ENCODE results near the gene NUP214.

DNA sequence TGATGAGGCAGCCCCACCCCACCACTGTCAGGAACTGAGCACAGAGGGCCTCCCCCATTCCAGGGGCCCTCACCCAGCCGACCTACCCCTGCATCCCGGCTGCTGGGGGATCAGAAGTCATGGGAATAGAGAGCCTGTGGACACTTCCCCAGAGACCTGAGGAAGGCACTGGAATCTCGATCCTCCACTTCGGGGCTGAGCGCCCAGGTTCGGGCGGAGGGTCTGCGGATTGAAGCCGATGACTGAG lies 198 bp downstream of the QRFP start:
- PRO-cap, result no peak

DNA sequence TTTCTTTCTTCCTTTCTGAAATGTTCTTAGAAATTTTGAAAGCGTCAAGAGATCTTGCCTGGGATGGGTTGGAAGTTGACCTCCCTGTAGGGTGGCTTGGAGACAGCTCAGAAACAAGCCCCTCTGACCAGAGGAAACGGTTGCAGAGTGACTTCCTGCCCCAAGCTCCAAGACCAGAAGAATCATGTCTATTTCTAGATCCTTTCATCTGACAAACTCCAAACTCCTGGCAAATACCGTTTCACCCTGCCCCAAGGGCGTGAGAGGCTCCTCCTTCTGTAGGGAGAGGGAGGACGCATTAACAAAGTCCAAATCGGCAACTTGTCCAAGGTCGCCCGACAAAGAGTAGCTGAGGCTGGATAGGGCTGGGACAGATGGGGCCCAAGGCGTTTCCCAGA lies 3.9 kb downstream of the FIBCD1 start:
- PRO-cap, result no peak

- PRO-cap, result no peak
These were observed 12.0 kb downstream of the LAMC3 start for GRCh38 chr9:131020915-131021515.

- PRO-cap, result unidirectional peak, minus-strand start at chr9:131125189; bidirectional peak, plus-strand start at chr9:131125596, minus-strand start at chr9:131125435
These were observed at the start of gene NUP214 for GRCh38 chr9:131125081-131125747. Gene NUP214 (plus strand): TSS chr9:131125586.

- PRO-cap, result no peak
These were observed 50.7 kb downstream of the FAM78A start for GRCh38 chr9:131225208-131226493.

DNA sequence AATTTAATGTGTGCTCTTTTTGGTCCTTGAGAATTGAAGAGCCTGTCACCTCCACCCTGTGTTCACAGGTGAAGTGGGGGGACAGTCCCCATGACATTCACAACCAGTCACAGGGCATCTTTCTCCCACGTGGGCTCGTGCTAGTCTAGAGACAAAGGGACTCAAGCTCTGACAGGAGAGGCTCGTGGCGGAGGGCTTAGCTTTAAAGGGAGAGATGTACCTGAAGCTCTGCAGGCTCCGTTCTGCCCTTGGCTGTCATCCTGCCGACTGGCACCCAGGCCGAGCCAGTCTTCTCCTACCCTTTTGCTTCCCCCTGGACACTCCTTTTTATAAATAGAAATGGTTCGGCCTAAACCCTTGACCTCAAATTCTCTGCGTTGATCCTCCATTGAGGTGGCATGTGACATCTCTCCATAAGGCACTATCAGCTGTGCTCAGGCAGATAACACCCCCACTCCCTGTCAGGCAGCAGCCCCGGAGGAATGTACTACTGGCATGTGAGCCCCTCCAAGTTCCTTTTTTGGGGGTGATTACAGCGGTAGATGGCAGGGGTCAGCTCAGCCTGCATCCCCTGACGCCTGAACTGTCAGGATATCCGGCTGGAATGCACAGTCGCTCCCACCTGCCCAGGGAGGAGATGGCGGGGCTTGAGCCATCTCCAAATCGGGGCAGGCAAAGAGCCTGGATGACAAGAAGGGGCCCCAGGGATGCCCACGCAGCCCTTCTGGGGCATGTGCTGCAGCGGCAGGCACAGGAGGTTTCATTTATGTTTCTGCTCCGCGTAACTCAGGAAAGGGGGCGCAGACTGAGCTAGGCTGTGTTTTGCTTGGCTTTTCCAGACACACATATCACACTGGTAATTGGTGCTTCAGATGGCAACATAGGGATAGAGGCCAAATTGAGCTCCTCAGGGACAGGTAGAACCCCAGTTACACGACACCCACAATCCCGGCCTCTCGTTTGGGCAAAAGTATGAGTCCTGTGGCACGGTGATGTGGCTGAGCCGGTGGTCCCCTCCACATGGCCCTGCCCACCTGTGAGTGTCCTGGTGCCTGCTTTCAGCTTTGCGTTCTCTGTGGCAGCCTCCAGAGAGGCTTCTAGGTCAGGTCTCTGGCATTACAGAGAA lies 40.8 kb downstream of the FAM78A start:
- PRO-cap, result no peak

DNA sequence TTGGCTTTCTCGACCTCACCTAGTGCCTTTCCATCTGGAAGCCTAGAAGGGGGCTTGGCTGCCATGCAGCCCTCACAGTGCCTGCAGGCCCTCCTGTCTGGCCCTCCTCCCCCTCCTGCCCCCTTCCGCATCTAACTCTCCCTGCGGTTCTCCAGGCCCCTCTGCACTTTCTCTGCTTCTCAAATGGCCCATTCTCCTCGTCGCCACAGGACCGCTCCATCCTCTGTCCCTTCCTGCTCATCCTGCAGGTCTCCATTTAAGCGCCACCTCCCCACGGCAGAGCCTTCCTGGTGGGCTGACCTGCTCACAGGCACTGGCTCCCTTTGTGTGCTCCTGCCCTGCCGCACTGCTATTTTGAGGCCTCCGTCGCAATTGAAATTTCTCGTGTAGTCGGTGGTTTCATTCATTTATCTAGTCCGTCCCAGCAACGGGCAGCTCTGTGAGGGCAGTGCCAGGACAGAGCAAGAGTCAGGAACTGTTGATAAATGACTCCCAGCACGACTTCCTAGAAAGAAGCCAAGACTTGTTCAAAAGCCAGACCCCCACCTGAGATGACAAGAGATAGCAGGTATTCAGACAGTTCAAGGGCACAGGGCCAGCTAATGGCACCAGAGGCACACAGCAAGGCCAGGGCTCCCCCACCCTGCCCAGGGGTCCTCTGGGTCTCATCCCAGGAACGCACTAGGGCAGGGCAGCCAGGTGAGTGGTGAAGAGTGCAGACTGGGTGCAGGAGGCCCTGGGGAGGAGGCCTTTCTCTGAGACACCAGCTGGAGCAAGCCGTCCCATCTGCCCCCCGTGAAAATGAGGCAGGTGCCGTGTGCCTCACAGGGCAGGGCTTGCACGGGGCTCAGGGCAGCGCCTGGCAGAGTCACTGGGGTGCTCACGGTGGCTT lies 37.1 kb downstream of the FAM78A start:
- PRO-cap, result no peak

DNA sequence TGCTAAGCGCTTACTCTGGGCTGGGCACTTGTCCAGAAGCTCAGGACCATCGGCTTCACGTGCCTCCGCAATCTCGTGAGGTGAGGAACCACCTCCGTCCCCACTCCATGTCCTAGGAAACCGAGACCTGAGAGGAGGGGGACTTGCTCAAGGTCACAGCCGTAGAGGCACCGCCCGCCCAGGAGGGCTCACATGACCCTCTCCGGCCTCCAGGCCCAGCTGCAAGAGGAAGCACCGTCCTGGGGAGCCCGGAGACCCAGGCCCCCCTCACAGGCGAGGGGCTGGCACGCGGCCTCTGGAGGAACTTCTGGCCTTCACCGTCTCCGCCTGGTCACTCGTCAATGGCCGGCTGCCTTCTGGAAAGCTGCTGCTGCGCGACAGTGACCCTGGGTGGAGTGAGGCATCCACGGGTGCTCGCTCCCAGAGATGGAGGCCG lies 24.2 kb downstream of the FAM78A start:
- PRO-cap, result no peak

GRCh38 chr9:131266049-131266809 lies 10.1 kb downstream of the FAM78A start:
- PRO-cap, result no peak

DNA sequence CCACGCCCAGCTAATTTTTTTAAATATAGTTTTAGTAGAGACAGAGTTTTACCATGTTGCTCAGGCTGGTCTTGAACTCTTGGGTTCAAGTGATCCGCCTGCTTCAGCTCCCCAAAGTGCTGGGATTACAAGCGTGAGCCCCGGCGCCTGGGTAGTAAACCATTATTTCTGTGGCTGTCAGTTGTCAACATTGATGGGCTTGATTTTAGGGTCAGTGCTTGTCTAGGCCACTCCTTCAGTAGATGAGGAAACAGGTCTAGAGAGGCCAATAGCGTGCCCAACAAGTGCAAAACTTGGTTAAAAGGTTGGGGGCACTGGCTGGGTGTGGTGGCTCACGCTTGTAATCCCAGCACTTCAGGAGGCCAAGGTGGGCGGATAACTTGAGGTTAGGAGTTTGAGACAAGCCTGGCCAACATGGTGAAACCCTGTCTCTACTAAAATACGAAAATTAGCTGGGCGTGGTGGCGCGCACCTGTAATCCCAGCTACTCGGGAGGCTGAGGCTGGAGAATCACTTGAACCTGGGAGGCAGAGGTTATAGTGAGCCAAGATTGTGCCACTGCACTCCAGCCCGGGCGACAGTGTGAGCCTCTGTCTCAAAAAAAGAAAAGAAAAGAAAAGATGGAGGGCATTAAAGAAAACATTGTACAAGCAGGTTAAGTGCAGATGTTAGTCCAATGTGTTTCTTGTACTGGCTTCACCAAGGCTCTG lies 30.4 kb downstream of the PRRC2B start:
- PRO-cap, result no peak

DNA sequence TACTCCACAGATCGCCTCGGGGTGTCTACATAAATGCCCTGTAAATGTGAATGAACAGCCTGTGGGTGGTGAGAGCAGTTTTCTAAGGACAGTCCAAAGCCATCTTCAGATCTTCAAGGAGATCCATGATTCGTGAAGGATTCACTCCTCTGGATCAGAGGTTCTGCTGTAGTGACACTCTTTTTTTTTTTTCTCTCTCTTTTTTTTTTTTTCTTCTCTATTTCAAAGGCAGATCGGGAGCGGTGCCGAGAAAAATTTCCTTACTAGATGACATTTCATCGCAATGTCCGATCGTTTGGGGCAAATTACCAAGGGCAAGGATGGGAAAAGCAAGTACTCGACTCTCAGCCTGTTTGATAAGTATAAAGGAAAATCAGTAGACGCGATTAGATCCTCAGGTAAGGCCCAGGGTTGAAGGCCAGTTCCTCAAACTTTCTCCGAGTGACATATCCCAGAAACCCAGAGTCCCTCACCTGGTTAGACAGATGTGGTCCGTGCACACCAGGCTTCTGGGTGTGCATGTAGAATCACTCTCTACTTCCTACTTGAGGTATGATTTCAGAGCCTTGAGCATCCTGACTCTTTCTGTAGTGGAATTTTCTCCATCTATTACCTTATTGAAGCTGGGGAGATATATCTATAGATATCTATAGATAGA lies 36.1 kb downstream of the PRRC2B start:
- PRO-cap, result no peak

DNA sequence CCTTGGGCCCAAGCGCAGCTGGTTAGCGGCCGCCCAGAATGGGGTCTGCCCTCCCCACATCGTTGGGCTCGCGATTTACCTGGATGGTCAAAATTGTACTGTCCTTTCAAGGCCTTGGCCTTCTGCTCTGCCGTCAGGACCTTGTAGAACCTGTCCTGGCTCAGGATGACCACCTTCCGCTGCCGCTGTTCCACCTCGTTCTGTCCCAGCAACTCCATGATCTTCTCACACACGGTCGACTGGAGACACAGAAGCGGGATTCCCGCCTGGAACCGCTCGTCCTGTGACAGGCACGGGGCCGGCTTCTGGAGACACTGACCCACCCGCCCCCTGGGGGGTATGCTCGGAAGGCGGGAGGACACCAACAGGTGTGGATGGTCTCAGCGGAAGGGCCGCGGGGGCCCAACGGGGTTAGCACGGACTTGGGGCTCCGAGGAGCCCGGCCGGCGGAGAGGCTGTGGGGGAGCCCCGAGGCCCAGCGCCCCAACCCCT lies 610 bp downstream of the UCK1 start:
- PRO-cap, result no peak

DNA sequence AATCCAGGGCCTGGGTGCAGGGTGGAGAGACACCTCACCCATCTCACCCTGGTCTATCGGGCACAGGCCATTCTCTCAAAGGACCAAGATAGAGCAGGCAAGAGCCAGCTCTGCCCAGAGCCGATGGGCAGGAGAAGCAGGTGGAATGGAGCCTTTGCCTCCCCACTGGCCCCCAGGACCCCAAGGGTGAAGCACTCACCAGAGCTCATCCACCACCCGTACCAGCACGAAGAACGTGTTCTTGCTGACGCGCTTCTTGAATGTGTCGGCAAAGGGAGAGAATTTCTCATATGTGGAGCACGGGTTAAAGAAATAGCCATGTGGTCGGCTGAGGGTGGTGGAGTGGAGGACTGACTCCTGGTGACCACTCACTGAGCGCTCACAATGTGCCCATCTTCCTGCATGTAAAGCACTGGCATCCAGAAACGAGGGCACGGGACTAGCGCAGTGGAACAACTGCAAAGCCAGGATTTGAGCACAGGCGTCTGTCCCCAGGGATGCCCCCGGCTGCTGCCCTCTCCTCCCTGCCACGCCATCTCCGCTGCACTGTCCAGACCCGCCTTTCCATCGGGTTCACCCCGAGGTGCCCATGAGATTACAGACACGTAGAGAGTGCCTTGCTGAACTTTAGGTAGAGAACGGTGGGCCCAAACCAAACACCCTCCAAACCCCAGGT lies 44.5 kb downstream of the PRRT1B start:
- PRO-cap, result no peak

- PRO-cap, result no peak
These were observed 96.2 kb downstream of the PRRT1B start for GRCh38 chr9:131641454-131642003.

DNA sequence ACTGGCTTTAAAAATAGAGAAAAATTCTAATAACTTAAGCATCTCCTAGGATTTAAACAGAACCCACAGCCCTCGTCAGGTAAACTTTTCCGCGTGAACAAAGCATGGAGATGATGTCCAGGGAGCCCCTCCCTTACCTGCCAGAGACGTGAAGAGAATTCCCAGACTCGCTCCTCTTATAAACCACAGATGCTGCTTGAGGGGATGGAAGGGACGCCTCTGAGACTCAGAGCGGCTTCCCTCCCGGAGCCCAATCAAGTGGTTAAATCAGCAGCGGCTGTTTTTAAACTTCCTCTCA lies 71.9 kb downstream of the RAPGEF1 start:
- PRO-cap, result no peak

DNA sequence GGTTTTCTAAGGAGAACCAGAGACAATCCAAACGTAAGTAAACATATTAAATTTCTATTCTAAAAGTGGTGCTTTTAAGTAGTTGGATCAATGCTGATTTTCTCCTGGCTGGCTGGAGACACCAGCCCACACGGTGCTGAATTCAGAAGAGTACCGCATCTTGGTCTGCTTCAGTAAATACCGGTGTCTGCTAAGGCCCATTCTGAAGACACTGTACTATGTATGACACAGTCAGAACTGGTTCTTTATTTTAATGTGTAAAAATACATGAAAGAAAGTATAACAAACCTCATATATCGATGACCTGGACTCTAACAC lies 32.9 kb downstream of the RAPGEF1 start:
- PRO-cap, result no peak

- PRO-cap, result unidirectional peak, plus-strand start at chr9:131739397; unidirectional peak, plus-strand start at chr9:131739478
These were observed 630 bp downstream of the RAPGEF1 start for GRCh38 chr9:131739145-131739747.

GRCh38 chr9:132004478-132005108 lies 75.1 kb downstream of the MED27 start:
- PRO-cap, result no peak

- PRO-cap, result no peak
These were observed 34.1 kb upstream of the NTNG2 start for GRCh38 chr9:132127696-132128166.

DNA sequence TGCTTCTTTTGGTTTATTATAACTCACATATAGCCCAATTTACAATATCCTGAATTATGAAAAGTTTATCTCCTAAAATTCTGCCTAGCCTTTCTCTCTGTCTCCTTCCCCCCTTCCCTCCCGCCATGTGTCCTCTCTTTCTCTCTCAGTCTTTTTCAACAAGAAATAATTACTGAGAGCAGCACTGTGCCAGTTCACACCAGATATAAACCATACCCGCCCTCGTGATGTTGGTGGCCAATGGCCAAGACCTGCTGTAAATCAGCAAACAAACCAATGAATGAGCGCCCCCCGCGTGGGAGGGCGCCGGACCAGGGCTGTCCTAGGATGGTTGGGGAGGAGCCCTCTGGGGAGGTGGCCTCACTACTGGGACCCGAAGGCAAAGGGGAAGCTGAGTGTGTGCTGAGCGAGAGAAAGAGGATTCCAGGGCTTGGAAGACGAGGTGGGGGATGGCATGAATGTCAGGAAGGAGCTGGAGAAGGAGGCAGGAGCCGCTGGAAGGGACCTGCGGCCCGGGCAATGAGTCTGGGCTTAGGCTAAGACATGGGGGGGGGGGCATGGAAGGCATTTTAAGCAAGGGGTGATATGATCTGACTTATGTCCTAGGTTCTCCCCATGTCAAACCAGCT lies 51.2 kb upstream of the BARHL1 start:
- PRO-cap, result no peak

Data from A673 (cell line).